Cardiac ventricle fibroblast (primary cell): ENCODE data around the genes IZUMO2, POLD1, ASPDH, SYT3, KLK15, KLK2 and KLK6.

- RAMPAGE, long total RNA = no peak
Measured at GRCh38 chr19:49969266-49969717, 8.3 kb upstream of the SIGLEC11 start.

- RAMPAGE, long total RNA = no peak
Measured at GRCh38 chr19:49972005-49972429, 11.0 kb upstream of the SIGLEC11 start.

DNA sequence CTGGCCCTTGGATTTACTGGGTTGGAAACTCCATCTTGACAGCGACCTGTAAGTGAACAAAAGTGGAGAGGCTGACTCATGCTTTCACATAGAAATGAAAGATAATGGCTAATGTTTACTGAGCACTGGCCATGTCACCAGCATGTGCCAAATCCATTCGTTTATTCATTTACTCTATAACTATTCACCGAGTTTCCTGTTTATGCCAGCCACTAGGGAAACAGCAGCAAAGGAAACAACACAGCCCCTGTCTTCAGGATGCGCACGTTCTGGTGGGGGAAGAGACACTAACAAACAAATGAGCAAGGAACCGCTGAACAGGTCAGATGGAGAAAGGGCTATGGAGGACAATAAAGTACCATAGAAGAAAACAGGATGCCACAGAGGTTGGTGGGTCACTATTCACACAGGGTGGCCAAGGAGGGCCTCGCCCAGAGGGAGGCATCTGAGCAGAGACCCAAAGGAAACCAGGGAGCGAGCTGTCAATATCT is 4.5 kb downstream of the VRK3 start:
- RAMPAGE, long total RNA = no peak

- RAMPAGE, long total RNA = no peak
Measured at GRCh38 chr19:50027210-50027697, 1.4 kb downstream of the ZNF473 start.

- RAMPAGE, long total RNA = no peak
Measured at GRCh38 chr19:50050728-50051422, 25.1 kb downstream of the ZNF473 start.

- RAMPAGE, long total RNA = no peak
Measured at GRCh38 chr19:50162908-50163539, at the start of gene IZUMO2. TSS of gene IZUMO2 (minus strand) at chr19:50163281.

GRCh38 chr19:50313946-50314829 is 15.0 kb downstream of the KCNC3 start:
- RAMPAGE, long total RNA = no peak

- RAMPAGE, long total RNA = no peak
Measured at GRCh38 chr19:50330312-50331273, 1.4 kb upstream of the KCNC3 start.

DNA sequence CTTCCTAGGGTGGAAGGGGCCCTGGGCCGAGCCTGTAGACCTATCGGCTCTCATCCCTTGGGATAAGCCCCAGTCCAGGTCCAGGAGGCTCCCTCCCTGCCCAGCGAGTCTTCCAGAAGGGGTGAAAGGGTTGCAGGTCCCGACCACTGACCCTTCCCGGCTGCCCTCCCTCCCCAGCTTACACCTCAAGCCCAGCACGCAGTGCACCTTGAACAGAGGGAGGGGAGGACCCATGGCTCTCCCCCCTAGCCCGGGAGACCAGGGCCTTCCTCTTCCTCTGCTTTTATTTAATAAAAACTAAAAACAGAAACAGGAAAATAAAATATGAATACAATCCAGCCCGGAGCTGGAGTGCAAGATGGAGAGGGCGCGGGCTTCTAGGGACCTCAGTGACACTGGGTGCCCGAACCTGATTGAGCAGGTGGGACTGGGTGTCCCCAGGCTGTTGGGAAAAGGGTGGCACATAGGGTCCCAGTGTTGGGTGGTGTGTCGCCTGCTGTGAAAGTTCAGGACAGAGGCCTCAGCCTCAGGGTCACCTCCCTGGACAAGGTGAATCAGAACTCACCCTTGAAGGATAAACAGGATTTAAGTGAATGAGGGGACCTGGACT is 1.4 kb upstream of the POLD1 start:
- RAMPAGE, long total RNA = no peak

DNA sequence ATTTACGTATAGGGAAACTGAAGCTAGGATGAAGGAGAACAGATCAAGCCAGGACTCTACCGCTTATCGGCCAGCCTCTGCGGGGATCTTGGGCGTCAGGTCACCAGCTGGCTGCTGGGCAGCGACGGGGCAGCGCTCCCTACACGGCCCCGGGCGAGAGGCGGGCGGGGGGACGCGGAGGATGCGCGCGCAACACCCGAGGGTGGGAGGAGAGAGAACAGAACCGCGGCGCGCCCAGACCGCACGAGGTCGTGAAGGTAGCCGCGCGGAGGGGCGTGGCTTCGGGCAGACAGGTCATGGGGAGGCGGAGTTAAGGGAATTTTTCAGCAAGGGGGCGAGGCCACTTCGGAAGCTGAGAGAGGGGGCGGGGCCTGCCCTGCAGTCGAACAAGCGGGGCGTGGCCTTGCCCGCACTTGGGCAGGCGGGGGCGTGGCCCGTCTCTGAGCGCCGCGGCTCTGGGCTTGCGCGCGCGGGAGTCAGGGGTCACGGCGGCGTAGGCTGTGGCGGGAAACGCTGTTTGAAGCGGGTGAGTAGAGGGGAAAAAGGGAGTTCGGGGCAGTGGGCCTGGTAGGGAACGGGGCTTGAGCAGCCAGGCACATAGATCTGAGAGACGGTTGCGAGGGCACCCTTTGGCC is at the start of gene POLD1:
TSS of gene POLD1 (plus strand) at position 483 of the 635 bp plus-strand sequence.
- RAMPAGE, long total RNA = no peak

DNA sequence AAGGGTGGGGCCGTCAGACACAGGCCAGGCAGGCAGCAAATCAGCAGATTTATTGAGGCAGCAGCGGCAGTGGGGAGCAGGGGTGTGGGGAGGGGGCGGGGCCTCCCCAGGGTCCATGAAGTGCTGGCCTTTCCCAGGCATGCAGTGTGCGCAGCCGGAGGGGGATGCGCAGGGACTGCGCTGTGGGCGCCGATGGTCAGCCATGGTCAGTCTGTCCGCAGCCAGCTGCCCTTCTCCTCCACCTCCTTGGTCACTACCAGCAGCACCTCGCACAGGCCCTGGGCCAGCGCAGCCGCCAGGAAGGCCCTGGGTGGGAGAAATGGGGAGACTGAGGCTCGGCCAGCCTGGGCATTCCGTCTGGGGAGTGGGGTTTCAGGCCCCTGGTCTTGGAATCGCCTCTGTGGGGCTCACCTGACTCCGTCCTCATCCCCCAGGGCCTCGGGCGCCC is 5.0 kb downstream of the JOSD2 start:
- RAMPAGE, long total RNA = no peak

GRCh38 chr19:50513706-50514201 is at the start of gene ASPDH:
TSS of gene ASPDH (minus strand) at chr19:50513913.
- RAMPAGE, long total RNA = no peak

DNA sequence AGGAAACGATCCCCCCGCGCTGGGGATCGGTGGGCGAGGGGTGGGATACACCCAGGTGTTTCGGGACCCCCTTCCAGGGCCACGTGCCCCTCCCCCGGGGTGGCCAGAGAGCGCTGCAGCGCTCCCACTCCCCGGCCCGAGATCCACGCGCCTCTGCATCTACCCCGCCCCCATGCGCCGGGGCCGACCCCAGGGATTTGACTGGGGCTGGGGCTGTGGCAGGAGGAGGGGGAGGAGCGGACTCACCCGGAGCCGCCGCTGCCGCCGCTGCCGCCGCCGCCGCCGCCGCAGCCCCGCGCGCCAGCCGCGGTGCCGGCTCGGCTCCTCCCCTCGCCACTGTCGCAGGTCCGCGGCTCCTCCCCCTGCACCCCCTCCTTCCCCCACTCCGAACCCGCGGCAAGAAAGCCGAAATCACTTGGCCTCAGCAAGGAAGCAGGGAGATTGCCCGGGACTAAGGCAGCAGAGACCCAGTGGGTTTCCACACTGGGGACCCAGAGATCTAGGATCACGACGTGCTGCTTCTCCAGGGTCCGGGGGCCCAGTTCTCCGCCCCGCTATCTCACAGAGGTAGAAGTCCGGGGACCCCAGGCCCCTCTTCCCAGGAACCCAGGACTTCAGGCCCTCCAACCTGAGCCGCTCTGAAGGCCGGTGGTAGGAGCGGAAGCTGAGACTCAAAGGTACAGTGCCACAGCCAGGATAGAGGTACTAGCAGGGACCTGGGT is at the start of gene SYT3:
TSS of gene SYT3 (minus strand) at position 338 of the 722 bp plus-strand sequence.
- RAMPAGE, long total RNA = no peak

DNA sequence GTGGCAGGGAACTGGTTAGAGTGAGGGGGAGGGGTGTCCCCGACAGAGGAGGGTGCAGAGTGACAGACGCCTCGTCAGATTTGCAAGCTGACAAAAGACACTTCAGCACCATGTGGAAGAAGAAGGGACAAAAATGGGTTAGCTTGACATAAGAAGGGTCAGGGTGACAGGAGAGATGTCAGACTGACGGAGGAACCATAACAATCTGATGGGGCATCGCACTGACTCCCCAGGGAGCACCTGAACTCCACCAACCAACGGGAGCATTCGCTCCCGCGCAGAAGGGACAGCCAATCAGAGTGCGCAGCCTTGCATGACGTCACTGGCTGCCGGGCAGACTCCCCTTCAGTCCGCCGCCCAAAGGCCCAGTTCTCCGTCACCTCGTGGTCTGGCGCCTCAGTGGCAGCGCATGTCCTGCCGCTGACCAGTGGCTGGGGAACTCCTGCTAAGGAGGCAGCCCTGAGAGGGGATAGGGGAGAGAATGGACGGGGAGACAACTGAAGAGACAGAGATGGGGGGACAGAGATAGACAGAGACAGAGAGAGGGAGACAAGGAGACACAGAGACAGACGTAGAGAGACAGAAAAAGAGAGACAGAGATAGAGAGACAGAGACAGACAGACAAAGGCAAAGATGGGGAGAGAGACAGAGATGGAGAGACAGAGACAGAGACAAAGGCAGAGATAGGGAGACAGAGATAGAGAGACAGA is 30.2 kb downstream of the C19orf81 start:
- RAMPAGE, long total RNA = no peak

DNA sequence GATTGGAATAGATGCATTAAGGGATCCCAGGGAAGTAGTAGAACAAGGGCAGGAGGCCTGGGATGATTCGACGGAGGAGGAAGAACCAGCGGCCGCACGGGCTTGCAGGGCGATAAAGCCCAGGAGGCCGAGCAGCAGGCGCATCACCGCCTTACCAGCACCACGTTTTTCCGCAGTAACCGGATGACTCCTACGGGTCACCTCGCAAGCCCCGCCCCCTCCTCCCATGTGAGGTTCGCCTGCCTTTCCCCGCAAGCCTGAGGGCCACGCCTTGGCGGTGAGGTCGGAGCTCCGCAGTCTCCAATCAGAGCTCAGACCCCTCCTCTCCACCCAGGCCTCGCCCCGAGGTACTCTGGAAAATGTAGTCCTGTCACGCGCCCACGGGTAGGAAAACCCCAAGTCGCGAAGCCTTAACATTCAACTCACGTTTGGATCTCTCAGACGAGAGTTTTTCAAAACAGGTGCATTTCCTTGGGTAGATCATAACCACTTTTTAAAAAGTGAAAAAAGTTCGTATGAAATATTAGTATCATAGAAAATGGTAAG is 5.2 kb downstream of the CLEC11A start:
- RAMPAGE, long total RNA = no peak

GRCh38 chr19:50833303-50833809 is at the start of gene KLK15:
TSS of gene KLK15 (minus strand) at chr19:50833574.
- RAMPAGE, long total RNA = no peak

DNA sequence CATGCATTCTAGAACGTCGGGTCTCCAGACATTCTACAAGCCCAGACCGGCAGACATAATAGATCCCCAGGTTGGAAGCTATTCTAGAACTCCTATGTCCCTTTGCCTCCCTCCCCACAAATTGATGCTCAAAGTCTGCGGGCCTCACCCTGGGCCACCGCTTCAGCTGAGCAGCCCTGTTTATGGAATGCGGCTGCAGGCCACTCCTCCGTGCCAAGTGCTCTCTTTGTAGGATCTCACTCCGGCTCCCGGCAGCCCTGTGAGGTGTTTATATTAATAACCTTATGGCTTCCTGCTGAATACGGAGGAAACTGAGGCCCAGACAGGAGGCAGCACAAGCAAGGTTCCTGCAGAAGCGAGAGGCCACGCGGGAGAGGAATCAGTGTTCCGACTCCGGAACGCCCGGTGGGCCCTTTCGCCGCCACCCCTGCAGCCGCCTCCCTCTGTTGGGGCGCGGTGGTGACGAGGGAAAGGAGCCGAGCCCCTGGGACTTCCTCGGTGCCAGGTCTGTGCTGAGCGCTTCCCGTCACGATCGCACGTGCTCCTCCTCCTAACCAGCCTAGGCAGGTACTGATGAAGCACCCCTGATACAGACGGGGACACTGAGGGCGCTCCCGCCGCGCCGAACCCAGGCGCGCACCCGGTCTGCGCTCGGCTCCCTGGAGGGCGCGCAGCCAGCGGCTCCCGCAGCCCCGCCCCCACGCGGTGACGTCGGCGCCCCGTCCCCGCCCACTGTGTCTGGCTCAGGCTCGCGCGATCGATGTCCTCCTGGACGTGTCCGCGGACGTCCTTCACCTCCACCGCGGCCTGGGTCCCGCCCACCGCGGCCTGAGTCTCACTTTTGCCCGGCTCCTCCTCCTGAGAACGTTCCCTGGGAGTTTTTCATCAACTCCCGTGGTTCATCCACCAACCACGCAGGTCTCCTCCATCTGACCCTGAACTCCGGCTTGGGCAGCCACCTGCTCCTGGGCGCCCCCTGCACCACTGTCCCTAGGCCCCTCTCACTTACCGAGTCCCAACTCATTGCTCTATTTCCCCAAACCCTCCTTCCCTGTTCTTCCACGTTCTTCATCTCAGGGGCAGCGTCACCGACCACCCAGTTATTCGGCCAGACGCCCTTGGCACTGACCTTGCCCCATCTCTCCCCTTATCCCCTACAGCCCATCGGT is 2.4 kb upstream of the KLK15 start:
- RAMPAGE, long total RNA = no peak

DNA sequence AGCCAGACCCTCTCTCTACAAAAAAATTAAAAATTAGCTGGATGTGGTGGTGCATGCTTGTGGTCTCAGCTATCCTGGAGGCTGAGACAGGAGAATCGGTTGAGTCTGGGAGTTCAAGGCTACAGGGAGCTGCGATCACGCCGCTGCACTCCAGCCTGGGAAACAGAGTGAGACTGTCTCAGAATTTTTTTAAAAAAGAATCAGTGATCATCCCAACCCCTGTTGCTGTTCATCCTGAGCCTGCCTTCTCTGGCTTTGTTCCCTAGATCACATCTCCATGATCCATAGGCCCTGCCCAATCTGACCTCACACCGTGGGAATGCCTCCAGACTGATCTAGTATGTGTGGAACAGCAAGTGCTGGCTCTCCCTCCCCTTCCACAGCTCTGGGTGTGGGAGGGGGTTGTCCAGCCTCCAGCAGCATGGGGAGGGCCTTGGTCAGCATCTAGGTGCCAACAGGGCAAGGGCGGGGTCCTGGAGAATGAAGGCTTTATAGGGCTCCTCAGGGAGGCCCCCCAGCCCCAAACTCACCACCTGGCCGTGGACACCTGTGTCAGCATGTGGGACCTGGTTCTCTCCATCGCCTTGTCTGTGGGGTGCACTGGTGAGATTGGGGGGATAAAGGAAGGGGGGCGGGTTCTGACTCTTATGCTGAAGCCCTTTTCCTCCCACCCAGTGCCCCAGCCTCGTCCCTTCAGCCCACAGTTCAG is at the start of gene KLK2:
TSS of gene KLK2 (plus strand) at position 523 of the 709 bp plus-strand sequence.
- RAMPAGE, long total RNA = no peak

- RAMPAGE, long total RNA = no peak
Measured at GRCh38 chr19:50969057-50970000, at the start of gene KLK6. TSS of gene KLK6 (minus strand) at chr19:50969591.

DNA sequence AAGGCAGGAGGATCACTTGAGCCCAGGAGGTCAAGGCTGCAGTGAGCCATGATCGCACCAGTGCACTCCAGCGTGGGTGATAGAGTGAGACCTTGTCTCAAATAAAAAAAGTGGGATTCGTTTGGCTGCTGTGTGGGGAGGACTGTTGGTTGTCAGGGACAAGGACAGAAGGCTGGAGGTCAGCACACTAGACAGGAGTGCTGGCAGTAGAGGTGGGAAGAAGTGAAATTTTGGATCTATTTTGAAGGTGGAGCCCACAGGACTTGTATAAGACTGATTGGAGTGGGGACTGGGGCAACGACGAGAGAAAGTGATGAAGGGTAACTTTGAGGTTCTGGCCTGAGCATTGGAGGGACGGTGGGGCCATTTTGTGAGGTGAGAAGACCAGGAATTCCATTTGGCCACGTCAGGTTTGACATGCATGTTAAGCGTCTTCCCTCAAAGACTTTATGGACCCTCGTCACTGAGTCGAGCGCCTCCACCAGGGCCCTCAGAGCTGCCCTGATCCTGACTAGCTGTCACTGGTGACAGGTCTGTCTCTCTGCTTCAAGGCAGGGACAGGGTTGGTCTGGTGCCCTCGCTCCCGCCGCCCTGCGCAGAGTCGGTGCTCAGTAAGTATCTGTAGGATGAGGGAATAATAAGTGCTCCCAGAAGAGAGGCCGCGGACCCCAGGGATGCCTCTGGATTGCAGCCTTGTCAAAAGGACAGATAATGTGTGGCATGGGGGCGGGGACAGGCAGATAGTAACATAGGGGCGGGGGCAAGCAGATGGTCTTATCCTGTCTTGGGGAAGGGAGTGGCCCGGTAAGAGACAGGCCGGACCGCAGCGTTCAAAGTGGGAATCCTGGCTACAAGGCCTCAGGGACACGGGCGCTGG is 606 bp downstream of the CTU1 start:
- RAMPAGE, long total RNA = no peak